ENCODE measurements around the gene EIF4E3.

DNA sequence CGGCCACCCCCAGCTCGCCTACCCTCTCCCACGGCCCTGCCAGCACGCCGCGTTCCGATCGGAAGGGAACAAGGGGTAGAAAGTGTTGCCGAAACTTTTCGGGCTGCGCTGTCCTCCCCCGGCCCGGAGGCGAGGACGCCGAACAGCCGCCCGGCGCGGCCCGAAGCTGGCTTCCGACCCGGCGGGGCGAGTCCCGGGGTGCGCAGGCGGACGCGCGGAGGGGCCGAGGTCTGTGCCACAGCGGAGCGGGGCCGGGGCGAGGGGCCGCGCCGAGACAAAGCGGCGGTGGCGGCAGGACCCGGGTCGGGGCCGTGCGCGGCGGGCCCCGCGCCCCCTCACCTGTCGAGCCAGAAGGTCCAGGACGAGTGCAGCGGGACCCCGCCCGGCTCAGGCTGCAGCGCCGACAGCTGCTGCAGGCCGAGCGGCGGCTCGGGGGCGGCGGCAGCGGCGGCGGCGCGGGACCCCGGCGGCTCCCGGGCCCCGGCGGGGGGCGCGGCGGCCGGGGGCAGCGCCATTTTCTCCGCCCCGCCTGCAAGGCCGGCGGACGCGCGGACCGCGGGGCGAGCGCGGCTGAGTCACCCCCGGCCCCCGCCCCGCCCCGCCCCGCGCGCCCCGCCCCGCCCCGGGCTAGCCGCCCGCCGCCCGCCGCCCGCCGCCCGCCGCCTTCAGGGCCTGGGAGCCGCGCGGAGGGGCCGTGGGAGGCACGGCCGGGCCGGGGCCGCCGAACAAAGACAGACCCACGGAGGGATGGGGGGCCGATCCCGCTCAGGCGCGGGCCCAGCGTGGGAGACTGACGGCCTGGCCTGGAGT lies at the start of gene EIF4E3:
Gene EIF4E3, minus strand, starts transcription at position 550 of the 810 bp plus-strand sequence.
- PRO-cap, result bidirectional peak, plus-strand start at position 668 of the sequence, minus-strand start at position 548 of the sequence

DNA sequence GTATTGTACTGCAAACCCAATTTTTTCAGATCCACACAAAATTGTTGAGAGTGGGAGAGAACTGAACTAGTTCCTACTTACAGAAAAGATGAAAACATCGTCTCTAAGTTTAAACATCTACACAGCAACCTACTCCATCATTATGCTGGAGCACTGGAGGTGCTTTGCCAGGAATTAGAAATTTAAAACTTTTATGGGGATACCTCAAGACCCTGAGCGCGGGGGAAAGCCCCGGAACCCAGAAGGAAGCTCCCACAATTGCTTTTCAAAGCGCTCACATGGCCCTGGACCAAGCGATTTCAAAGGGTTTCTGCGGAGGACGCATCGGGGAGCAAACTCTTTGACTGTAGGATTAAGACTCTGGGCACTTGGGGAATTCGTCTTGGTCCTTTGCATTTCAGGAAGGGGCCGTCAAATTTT lies 778 bp downstream of the PROK2 start:
- PRO-cap, result no peak

GRCh38 chr3:71872857-71873329 lies 87.9 kb upstream of the PROK2 start:
- PRO-cap, result no peak

GRCh38 chr3:71984963-71985788 lies 200.2 kb upstream of the PROK2 start:
- PRO-cap, result no peak

DNA sequence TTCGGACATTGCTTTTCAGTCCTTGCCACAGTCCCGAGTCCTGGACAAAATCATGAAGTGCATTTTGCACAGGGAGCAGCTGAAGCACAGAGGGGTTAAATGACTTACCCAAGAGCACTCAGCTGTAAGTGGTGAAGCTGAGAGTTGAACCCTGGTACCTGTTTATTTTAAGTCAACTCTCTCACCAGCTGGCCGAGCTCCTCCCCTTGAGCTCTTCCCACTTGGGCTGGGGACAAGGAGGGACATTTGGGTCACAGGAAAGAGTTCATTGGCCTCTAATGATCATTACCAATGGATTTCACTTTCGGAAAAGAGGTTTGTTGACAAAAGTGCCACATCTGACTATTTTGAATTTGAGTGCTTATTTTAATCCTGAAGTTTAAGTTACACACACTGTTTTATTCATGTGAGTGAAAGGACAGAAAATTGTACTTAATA lies 368.7 kb upstream of the PROK2 start:
- PRO-cap, result no peak

DNA sequence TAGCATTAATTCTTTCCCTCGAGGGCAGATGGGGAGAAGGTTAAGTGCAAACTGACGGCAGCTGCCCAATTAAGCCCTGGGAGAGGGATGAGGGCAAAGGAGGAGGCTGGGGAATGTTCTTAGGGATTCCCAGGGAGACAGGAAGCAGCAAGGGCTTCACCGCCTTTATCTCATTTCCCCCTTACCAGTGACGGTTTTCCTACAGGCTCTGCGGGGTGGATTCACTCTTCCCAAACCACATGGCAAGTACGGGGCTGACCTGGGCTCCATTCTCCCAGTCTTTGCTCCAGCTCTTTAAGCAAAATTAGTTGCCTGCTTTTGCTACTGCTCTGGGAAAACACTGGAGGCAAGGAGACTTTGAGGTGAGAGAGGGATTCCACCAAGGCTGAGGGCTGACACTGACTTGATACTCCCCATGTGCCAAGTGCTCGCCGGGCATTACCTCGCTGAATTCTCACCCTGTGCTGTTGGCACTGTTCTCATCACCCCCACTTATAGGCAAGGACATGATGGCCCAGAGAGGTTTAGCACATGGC lies 519.1 kb upstream of the PROK2 start:
- PRO-cap, result no peak

- PRO-cap, result no peak
Observed at GRCh38 chr3:72377772-72378744, 470.2 kb downstream of the SHQ1 start.

DNA sequence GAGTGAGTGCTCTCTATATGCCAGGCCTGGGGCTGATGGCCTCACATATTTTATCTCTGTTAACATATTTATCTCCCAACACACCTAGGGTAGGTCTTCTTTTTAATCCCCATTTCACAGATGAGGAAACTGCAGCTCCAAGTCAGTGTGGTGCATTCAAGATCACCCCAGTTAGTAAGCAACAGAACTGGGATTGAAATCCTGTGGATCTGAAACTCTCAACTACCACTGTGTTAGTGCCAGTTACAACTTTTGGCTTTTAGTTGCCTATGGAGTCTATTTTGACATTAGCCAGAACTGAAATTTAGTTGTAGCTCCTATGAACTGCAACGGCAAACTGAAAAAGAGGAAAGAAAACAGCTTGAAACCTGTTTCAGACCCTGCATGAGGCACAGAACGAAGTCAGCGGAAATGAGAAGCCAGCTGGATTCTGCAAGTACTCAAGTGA lies 352.4 kb downstream of the SHQ1 start:
- PRO-cap, result no peak

- PRO-cap, result no peak
Observed at GRCh38 chr3:72739468-72740059, 108.7 kb downstream of the SHQ1 start.

- PRO-cap, result no peak
Observed at GRCh38 chr3:72872117-72872680, 15.6 kb upstream of the GXYLT2 start.

DNA sequence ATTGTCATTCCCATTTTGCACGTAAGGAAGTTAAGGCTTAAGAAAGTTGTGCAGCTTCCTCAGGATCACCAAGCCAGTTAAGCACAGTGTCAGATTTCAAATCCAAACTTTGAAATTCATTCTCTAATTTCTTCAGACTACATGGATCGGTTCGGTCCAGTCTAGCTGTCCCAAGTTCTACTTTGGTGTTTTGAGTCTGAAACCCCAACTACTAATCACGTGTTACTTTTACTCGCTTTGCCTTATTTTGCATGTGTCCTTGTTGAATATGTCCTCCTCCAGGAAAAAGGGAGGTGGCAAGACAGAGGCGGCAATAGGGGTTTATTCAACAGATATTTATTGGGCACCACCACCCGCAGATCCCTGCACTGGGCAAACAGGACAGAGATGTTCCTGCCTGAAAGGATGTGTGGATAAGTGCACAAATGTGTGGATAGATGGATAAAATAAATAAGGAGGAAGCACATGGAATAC lies 477 bp upstream of the GXYLT2 start:
- PRO-cap, result no peak

- PRO-cap, result no peak
Observed at GRCh38 chr3:72979478-72980137, 17.0 kb upstream of the PPP4R2 start.

- PRO-cap, result no peak
Observed at GRCh38 chr3:73008090-73008809, 11.6 kb downstream of the PPP4R2 start.

DNA sequence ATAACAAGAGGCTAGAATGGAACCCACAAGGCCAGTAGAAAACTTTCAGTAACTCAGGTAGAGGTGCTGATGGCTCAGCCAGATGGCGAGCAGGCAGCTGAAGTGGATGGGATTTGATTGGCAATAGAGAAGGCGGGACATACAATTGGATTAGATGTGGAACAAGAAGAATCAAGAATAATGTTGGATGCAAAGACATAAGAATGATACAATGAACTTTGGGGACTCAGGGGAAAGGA lies 276.8 kb downstream of the PDZRN3 start:
- PRO-cap, result no peak

DNA sequence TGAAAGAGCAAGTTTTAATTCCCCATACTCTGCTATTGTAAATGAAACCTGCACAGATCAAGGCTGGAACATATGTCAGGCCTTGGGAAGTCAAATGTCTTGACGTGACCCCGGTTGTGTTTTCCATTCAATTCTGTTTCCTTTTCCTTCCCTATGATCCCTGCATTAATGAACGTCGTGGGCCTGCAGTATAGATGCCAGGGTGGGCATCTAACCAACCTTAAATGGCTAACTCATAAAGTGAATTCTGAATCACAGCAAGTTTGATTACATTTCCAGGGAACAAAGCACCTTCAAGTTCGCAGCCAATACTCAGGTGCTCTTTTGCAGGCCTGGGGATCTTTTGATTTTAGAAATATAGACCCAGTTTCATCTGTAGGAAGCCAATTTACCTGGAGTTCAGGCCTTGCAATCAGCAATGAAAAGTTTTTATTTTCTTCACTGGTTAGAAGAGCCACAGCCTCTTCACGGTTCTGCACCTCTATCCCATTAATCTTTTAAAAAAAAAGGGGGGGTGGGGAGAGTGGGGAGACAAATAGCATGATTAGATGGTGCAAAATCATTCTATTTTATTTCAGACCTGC lies 237.1 kb downstream of the PDZRN3 start:
- PRO-cap, result no peak

GRCh38 chr3:73490573-73491152 lies 134.1 kb downstream of the PDZRN3 start:
- PRO-cap, result no peak

DNA sequence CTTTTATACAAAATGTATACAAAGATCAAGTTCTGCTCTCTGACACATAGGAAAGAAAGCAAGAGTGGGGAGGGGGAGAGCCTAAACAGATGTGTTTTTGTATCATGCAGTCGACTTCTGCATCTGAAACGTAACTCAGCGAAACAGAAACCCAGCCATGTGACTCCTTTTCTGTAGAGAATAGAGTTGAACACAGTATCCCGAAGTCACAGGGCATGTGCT lies 121.0 kb downstream of the PDZRN3 start:
- PRO-cap, result no peak

DNA sequence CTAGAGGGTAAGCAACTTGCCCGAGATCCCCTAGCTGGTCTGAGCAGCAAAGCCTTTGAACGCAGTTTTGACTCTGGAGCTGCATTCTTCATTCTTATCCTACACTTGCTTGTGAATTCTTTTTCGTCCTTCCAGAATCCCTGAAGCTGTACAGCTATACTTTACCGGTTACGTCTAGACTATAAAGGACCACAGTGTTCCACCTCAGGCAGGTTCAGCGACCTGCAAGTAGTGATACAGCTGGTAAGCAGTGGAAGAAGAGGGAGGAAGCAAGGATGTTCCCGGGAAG lies 1.1 kb downstream of the PDZRN3 start:
- PRO-cap, result no peak

- PRO-cap, result no peak
Observed at GRCh38 chr3:73719893-73720292, 95.2 kb upstream of the PDZRN3 start.

- PRO-cap, result no peak
Observed at GRCh38 chr3:74352146-74352596, 262.3 kb downstream of the CNTN3 start.

Data from mesenteric fat pad (tissue), 1 donor.